Rectum (tissue), 1 donor: ENCODE measurements around a stretch of chr1.

GRCh38 chr1:26828375-26829312, 2.2 kb downstream of the ZDHHC18 start:
- PRO-cap = no peak

GRCh38 chr1:26854007-26854746, 8.8 kb upstream of the SFN start:
- PRO-cap = no peak

DNA sequence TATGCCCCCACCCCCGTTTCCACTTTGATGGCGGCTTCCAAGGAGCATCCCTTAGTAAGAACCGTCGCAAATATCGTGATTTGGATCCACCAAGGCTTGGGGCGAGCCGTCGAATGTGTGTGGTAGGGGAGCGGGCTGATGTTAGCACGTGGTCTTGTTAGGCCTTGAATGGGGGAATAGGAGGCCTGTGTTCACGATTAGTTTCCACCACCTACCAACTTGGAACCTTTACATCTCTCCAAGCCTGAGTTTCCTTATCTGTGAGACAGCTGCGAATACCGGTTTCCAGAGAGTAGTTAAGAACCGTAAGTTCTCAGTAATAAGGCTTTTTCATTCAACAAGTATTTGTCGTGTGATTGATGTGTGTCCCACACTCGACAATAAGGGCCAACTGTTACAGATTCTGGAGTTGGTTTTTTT, 655 bp downstream of the NUDC start:
- PRO-cap = no peak

DNA sequence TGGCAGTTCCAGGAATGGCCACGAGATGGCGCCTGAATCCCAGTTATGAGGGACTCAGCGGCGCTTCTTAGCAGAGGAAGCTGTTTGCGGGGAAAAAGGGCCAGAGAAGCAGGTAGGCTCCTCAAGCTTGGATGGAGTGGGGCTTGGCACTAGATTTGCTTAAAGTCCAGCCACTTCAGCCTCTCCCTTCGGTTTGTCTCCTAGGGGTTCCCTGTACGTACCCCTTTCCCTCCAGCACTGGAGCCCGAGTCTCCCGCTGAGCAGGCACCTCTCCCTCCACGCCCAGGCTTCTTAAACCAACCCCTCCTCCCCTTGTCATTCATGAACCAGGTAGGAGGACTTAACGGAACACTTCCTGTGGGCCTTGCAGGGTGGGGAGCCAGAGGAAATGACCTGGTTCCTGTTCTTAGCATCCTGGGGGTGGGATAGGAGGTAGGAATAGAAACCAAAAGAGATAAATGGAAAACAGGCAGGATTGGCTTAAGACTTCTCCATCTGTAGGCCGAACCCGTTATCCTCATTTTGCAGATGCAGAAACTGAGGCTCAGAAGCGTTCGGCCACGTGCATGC, 32.1 kb upstream of the TENT5B start:
- PRO-cap = no peak

- PRO-cap = no peak
These were observed 22.4 kb upstream of the TMEM222 start for GRCh38 chr1:27299225-27300266.

DNA sequence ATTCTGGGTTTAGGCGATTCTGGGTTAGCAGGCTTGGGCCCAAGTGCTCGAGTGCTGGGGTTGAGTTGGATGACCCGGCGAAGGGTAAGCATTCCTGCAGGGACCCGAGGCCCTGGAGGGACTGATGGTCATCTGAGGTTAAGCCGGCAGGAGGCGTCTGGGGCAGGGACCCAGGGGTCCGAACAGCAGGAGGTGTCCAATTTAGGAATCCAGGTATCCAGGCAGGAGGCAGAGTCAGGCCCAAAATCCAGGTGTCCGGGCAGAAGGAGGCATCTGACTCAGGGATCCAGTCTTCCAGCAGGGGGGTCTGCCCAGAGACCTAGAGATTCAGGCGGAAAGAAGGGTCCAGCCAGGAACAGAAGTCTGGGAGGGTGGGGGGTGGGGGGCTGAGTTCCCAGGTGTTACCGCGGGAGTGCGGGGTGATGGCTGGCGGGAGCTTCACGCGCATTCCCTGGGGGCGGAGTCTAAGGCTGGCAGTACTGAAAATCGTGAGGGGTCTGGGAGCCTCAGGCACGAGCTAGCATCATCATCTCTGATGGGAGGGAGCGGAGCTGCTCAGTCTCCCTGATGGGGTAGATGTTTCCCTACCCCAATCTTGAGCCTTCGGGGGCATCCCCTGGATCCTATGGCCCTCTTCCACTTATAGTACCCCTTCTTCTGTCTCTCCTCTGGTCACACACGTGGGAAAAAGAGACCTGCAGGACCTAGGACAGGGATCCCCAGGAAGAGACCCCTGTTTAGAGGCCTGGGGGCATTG, 610 bp downstream of the GPR3 start:
- PRO-cap = no peak

GRCh38 chr1:27397029-27397541, 4.7 kb downstream of the GPR3 start:
- PRO-cap = no peak

- PRO-cap = no peak
These were observed 41.0 kb downstream of the WASF2 start for GRCh38 chr1:27448986-27449407.

GRCh38 chr1:27535183-27536432, 45.6 kb upstream of the WASF2 start:
- PRO-cap = bidirectional peak, plus-strand start at chr1:27535651, minus-strand start at chr1:27535471

DNA sequence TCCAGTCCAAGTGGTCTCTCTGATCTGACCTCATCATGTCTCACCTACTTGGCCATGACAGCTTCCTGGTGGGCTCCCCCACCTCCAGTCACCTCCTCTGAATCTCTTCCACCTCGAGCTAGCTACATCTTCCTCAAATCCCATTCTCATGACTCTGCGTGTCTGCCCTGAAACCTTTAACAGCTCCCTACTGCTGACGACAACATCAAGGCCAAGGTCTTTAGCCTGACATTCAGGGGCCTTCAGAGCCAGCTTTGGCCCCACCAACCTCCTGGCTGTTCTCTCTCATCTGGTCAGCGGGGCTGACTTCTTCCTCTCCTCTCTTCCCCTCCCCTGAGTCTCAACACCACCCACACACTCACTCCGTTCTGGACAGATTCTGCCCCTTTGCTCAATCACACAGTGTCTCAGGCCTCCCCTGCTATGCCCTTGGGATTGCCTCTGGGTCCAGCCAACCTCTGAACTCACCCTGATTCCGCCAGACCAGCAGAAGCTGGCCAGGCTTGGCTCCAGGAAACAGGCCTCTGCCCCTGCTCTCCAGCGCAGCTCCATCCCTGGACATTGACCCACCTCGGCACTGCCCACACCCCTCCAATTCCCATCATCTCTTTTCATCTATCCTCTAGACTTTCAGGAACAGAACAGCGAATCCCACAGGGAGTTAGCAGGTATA, 22.2 kb downstream of the AHDC1 start:
- PRO-cap = no peak

DNA sequence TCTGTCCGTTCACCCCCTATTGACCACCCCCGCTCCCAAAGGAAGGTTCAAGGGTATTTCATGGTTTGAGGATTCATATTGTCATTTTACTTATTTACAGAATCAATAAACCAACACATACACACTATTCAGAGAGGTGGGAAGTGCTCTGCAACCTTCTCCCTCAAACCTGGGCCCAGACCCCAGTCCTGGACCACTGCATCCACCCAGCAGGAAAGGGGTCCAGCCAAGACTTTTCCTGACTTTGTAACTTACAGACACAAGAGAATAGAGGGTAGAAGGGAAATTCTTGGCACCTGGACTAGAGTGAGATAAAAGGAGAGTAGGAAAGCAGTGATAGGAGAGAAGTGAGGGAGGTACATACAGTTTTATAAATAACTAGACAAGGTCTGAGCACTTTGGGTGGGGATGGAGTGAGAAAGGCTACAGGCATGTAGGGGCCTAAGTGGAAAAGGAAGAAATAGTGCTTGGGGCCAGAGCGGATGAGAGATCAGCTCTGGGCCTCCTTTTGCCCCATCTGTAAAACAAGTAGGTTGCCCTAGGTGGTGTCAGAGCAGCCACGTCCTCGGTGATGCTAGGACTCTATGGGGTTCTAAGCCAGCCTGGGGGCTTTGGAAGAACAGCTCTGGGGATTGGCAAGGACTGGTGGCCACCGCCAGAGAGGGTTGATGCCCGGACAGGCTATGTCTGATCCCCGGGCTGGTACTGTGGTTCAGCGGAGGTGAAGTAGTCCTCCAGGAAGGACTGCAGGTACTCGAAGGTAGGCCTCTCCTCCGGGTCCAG, 8.5 kb upstream of the AHDC1 start:
- PRO-cap = no peak

GRCh38 chr1:27617374-27618031, 13.6 kb upstream of the AHDC1 start:
- PRO-cap = no peak

DNA sequence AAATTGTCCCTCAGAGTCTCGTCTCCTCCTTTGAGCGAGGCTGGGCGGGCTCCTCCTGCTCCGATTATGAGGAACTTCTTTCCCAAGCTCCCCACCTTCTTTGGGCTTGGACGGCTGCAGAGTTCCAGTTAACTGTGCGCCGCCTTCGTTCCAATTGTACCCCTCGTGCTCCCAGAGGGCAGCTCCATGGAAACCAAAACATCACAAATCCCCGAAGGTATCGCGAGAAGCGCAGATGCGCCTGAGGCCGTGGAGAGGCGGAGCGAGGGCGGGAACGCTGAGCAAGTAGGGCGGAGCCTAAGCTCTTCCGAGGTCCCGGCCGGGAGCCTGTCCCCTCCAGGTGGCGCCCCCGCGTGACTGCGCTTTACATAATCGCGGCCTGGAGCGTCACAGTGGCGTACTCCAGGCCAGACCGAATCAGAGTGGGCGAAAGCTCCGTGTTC, 317 bp upstream of the FAM76A start:
- PRO-cap = unidirectional peak, minus-strand start at position 68 of the sequence; unidirectional peak, minus-strand start at position 102 of the sequence; bidirectional peak, plus-strand start outside the sequence, minus-strand start at position 320 of the sequence

DNA sequence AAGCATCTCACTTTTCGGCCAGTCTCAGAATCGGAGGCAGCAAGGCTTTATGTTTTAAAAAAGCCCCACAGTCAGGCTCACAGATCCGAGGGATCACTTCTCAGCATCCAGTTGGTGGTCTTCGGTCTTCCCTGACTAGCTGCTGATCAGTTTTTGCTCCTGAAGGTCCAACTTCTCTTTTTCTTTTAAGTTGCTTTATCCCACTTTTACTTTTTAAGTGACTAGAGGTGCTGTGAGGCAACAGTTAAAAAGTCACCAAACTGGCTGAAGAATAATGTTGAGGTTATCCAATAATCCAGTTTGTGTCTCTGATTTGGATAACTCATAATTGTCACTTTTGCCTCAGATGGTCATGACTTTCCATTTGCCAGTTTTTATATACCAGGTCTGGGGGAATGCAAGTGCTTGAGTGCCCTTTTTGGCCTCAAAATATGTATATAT, 904 bp downstream of the FAM76A start:
- PRO-cap = no peak

DNA sequence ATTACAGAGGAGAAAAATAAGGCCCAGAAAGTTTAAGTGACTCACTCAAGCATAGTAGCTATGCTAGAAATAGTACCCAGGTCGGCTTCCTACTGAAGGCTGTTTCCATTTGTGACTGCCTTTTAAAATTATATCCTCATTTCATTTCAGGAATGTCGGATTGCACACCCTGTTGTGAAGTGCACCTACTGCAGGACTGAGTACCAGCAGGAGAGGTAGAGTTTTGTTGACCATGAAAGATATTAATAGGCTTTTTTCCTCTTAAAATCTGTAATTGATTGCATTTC, 1.5 kb downstream of the FAM76A start:
- PRO-cap = no peak

- PRO-cap = no peak
These were observed 12.5 kb upstream of the THEMIS2 start for GRCh38 chr1:27859807-27860224.

DNA sequence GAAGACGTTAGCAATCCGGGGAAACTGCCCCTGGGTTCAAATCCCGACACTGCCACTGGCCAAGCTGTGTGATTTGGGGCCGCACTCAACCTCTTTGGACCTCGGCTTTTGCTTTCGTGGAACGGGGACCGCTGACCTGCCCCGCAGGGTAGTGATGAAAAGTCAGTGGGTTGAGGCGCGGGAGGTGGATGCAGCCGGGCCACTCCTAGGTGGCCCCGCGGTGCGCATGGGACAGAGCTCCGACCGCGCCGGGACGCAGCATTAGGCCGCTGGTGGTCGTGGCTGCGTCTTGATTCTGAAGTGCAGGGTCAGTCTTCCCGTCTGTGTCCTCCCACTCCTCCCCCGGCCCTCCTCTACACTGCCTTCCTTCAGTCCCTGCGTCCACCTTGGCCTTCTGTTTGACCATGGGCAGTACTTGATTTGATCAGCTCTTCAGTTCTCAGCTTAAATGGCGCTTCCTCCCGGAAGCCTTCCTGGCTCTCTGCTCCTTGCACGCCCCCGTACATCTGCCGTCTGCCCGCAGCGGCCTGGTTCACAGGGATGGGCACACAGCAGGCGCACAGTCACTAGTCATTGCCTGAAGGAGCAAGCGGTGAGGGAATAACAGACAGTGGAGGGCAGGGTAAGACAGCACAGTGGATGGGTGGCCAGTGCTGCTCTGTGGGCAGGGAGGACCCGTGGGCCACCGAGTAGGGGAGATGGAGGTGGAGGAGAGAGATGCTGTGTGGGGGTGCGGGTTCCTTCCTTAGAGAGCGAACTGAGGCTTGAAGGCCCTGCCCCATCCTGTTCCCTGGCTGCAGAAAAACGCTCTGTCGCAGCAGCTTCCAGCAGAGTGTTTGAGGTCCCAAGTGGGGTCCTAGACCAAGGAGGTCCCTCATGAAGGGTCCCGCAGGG, 632 bp downstream of the THEMIS2 start:
- PRO-cap = bidirectional peak, plus-strand start at position 530 of the sequence, minus-strand start at position 297 of the sequence

- PRO-cap = no peak
These were observed 32.6 kb downstream of the XKR8 start for GRCh38 chr1:27992271-27992856.

DNA sequence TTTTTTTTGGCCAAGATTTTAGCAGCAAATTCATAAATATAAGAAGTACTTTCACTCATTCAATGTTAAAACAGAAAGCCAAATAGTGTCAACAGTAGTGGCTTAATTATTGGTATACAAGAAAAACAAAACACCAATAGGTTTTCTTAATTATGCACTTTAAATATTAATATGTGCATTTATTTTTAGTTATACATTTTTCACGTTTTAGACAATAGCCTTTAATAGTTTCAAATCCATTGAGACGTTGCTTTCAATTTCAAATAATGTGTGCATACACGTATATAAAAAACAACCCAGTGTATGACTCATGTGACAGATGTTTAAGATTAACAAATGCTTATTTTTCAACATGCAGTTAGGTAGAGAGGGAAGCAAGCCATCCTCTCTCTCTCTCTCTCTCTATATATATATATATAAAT, 24.4 kb downstream of the EYA3 start:
- PRO-cap = no peak

DNA sequence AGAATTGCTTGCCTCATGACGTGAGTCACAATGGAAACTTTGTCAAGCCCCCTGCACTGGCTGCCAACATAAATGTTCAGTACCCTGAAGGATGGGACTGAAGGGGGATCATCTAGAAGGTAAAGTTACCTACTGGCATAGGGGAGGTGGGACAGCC, 4.0 kb downstream of the RCC1 start:
- PRO-cap = no peak